Right common carotid artery plus branches (tissue), 1 donor: ENCODE measurements around the gene FBXL7.

GRCh38 chr5:14925838-14926312 is 54.3 kb upstream of the ANKH start:
- PRO-cap = no peak

GRCh38 chr5:14992635-14993108 is 121.1 kb upstream of the ANKH start:
- PRO-cap = no peak

- PRO-cap = bidirectional peak, plus-strand start at chr5:15500198, minus-strand start at chr5:15500036
Observed at GRCh38 chr5:15499848-15500382, at the start of gene FBXL7. TSS of gene FBXL7 (plus strand) at chr5:15500180.

DNA sequence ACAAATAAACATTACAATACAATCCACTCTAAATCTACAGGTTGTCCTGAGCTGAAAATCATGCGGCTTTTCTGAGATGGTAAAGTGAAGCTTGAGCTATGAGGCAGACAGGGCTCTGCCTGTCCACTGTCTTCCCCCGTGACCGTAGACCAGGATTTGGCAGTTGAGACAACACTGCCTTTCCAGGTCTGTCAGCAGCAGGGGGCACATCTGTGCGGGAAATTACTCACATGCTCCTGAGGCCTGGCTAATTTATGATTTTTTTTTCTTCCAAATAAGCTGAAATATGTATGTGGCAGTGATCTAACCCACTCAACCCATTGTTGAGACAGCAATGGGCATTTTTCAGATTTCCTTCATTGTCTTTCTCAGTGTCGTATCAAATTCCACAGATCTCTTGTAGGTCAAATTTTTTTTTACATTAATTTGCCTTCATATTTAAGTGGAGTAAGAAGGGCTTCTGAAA is 307.9 kb downstream of the FBXL7 start:
- PRO-cap = no peak

GRCh38 chr5:15936477-15937362 is 242.9 kb downstream of the MARCHF11 start:
- PRO-cap = no peak

- PRO-cap = no peak
Observed at GRCh38 chr5:16615573-16616278, 1.1 kb downstream of the RETREG1 start.

DNA sequence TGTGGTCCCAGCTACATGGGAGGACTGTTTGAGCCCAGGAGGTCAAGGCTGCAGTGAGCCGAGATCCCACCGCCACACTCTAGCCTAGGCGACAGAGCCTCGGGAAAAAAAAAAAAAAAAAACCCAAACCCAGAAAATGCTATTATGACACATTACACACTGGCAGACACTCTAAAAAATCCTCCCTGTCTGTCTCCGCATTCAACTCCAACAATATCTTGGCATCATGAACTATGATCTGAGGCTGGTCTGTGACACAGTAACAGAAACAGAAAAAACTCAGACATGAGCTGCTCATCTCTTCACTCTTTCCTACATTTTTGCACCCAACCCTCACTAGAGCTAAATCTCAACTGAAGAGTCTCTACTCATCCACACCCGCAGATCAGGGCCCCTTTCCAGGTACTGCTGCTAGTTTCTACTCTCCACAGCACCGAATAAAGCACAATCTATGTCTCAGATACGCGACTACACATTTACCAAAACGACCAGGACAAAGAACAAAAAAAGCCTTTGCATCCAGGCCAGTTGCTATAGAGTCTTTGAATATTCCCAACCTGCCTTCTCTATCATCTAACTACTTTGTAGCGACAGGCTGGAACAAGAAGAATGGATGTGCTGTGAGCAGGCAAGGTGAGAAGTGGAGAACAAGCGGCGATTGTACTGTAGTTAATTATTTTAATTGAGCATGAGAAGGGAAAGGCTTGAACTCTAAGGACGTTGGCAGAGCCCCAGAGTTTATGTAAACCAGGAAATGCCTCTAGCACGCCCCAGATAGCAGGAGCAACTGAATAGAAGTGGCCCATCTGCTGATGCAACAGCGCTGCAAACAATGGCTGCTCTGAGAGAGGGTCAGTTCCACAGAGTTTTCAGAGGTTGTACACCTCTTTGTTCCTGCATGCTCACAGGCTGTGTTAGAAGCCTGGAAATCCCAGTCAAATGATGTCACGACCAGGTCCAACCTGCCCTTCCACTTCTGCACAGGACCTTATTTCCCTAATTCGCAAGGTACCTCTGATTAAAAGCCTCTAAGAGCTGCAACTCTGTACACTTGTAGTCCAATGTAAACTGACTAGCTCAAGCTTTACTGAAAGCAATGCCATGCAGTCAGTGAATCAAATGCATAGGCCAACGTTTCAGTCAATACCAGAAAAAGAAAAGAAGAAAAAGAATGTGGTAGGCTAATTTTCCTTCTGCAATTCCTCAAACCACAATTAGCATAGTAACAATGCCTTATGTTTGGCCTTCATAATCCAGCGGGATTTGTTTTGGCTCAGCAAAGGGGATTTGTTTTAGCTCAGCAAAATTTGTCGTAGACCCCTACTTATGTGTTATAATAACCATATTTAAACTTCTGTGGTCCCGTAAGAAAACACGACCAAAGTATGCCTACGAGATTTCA is 119.3 kb upstream of the RETREG1 start:
- PRO-cap = no peak

DNA sequence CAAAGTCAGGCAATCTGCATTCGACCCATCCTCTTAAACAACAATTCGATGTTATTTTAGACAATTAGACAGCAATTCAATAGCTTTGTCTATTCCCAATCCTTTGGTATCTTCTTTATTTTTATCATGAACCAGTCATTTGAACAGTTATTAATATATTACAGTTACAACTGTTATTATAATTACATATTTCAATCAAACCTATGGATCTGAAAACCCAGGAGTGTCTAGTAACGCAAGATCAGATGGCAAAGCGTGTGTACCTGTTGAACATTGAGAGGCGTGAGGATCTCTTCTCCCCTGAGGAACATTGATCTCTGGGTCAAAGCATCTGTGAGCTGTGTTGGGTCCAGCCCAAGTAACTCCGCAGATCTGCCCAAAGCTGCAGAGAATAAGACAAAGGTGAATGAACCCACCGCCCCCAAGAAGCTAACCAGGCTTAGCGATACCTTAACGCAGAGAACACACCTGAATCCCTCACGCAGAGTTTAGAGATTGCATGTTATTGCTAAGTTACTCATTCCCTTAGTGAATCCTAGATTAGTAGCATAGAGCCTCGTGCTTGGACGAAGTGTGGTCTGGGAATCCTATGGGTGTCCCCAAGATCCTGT is 149.1 kb upstream of the RETREG1 start:
- PRO-cap = no peak

DNA sequence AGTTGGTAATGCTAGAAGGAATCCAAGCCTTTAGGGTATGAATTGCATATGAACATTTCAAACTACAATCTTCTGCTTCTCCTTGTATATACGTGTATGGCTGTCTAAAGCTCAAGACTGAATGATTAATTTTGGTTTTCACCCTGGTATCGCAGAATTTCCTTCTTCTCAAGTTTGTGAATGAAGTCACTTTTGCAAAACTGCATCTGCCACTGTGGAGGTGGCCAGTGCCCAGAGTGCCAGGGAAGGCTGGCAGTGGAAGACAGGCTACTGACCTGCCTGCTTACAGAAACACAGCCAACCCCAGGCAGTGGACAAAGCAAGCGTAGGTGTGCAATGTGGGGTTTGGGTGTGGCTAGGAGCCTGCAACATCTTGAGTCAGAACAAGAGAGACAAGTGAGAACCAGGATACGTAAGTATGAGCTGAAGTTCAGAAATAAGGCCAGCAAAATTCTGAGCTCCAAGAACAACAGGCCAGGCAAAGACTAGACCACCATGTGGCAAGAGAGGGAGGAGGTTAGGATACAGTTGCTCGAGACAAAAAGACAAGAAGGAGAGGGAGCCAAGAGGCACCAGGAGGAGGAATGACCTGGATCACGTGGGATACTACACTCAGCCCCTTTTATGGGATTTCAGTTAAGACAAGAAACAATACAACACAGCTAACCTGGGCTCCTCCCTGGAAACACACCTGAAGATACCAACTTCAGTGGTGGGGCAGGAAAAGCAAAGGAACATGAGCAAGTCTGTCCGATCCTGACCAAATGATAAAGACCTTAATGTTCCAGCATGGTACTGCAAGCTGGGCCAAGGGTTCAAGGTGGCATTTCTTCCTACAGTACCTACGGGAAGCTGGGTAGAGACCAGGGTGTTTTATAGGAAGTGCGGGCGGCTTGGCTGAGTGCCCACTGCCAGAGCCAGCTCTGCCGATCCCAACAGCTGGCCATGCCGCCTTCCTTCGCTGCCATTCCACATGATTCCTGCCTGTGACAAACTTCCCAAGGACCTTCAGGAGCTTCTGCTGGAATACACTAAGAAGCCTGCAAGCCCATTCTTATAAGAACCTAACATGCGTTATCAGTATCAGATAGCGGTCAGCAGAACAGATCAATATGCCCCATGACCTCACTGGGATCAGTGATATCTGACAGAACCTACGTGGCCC is 22.4 kb downstream of the MYO10 start:
- PRO-cap = no peak

DNA sequence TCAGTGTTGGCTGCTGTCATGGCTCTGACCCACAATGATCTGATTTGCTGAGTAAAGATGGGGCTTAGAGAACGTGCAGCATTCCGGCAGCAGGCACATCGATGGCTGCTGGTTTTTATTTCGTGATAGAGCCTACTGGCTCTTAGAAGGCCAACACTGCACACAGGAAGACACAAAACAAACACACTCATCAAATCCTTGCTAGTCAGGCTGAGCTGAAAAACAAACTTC is 88.3 kb upstream of the BASP1 start:
- PRO-cap = no peak

- PRO-cap = no peak
Observed at GRCh38 chr5:17228201-17228590, 10.8 kb downstream of the BASP1 start.

GRCh38 chr5:17317581-17318210 is 100.3 kb downstream of the BASP1 start:
- PRO-cap = no peak

GRCh38 chr5:22212606-22213006 is 640.5 kb downstream of the CDH12 start:
- PRO-cap = no peak

DNA sequence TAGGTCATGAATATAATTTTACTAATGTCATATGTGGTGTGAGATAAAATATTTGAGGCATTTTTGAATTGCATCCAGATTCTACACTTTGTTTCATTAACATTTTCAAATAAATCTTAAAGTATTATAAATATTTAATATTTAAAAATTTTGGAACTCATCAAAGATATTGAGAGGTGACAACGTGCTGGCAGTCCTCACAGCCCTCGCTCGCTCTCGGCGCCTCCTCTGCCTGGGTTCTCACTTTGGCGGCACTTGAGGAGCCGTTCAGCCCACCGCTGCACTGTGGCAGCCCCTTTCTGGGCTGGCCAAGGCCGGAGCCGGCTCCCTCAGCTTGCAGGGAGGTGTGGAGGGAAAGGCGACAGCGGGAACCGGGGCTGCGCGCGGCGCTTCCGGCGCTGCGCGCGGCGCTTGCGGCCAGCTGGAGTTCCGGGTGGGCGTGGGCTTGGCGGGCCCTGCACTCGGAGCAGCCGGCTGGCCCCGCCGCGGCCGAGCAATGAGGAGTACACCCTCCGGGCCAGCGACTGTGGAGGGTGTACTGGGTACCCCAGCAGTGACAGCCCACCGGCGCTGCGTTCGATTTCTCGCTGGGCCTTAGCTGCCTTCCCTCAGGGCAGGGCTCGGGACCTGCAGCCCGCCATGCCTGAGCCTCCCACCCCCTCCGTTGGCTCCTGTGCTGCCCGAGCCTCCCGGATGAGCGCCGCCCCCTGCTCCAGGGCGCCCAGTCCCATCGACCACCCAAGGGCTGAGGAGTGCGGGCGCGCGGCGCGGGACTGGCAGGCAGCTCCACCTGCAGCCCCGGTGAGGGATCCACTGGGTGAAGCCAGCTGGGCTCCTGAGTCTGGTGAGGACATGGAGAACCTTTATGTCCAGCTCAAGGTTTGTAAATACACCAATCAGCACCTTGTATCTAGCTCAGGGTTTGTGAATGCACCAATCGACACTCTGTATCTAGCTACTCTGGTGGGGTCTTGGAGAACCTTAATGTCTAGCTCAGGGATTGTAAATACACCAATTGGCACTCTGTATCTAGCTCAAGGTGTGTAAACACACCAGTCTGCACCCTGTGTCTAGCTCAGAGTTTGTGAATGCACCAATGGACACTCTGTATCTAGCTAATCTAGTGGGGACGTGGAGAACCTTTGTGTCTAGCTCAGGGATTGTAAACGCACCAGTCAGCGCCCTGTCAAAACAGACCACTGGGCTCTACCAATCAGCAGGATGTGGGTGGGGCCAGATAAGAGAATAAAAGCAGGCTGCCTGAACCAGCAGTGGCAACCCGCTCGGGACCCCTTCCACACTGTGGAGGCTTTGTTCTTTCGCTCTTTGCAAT is 444.0 kb downstream of the PRDM9 start:
- PRO-cap = no peak

GRCh38 chr5:26009765-26010064 is 1028.7 kb downstream of the CDH9 start:
- PRO-cap = no peak

DNA sequence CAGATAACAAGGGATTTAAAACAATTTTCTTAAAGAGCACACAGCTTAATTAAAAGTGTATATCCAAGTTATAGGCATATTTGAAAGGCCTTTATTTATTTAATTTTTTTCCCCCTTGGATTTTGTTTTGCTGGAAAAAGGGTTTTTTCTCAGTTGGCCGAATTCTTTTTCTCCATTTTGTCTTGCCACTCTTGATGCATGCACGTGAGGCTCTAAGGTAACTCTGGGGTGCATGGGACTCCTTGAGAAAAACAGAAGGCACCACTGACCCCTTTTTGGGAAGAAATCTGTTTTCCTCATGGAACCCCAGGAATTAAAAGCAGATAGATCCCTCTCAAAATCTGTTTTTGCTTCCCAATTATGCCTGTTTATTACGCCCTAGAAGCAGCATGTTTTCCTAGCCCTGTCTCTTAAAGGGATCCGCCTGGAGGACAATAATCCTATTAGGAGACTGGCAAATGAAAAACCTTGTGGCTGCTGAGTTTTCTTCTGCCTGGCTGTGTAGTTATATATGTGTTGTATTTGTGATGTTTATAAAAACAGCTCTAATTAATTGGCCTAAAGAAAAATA is 435.0 kb upstream of the CDH9 start:
- PRO-cap = no peak

- PRO-cap = no peak
Observed at GRCh38 chr5:28318584-28318948, 1280.2 kb upstream of the CDH9 start.

DNA sequence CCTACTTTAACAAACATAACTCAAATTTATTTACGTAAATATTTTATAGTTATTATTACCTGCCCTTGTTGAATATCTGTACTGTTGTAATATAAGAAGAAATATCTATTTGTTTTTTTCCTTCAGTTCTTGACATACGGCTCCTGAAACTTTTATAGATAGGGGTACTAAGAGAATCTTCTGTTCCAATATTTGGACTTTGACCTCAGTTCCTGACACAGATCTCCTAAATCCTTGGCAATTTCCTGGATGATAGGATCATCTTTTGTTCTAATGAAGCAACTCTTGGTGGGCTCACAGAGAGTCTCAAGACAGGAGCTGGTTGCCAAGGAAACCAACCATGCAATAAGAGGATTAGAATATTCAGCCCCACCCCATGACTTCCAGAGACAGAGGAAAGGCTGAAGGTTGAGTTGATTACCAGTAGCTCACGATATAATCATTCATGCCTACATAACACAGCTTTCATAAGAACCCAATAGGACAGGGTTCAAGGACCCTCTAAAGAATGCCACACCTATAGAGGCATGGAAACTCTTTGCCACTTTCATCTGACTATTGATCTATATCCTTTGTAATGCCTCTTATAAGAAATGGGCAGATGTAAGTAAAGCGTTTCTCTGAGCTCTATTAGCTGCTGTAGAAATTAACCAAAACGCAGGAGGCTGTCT is 2050.2 kb upstream of the CDH6 start:
- PRO-cap = no peak

- PRO-cap = no peak
Observed at GRCh38 chr5:31960742-31961210, 213.3 kb downstream of the GOLPH3 start.

DNA sequence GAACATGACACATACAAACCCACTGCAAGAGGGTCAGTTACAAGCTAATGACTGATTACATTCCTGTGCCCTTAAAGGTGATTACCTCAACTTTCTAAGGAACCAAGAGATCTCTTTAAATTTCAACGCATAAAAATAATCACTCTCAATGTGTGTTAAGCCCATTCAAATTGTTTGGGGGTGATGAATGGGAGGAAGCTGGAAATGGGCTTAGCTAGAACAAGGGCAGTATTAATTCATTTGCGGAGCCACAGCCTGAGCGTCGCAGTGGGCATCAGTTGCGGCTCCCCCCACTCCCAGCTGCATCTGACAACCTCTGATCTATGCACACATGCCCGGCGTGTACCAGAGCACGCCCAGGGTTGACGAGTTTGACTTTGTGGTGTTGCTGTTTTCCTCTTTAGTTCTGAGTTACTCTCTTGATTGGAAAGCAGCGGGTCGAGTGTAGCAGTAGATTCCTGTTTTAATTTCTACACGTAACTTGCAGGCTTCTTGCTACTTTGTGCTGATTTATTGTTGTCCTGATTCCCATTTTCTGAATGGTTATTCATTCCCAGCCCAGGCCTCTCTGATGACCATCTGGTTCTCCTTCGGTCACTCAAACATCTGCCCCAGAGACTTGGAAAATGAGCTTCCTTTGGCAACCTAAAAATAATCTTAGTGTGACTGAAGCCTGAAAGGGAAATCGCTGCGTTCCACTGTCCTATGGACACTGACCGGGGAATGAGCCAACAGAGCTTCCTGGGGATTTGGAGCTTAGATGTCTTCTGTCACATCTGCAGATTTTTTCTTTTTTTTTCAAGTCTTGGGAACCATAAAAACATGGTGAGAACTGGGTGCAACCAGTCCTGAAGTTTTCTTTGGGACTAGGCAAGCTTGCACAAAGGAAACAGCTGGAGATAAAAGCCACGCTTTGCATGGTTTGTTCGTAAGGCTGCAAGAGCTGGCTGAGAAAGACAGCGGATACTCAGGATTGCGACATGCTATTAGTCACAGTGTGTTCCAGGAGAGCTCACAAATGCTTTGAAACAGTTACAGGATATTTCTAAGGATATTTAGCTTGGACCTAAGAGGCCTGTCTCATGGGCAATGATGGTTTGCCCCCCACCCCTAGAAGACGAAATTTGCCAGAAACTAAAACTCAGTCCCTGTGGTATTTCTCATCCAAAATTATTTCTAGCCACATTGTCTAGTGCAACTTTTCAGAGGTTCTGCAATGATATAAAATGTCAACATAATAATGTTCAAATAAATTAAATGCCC is 146.4 kb downstream of the GOLPH3 start:
- PRO-cap = no peak